Colonic mucosa (tissue), 1 donor: ENCODE results near the gene METAP2.

DNA sequence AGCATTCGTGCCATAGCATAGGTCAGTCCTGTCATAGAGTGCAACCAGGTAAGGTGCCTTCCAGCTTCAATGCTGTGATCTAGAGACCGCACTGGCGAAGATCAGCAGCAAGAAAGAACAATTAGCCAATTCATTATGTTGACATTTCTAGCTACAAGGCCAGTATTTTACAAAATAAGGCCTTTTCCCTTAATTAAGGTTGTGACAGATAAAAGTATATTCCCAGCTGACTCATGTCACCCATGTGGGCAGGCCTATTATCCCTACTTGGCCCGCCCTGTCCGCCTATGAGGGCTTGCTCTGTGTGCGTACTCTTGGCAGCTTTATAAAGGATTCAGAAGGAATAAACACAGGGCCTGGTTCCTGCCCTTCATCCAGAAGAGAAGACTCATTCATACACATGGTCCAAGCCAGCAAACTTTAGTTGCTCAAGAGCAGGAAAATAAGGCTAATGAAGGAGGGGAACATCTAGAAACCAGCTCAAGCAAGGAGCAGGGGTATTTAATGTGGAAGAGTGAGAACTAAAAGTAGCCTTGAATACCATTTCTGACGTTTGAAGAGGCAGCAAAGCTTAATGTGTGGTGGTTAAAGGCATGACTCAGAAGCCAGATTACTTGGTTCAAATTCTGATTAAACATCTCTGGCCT is 141.8 kb downstream of the CRADD start:
- PRO-cap = no peak

- PRO-cap = no peak
Measured at GRCh38 chr12:93848708-93849506, 171.7 kb downstream of the CRADD start.

- PRO-cap = no peak
Measured at GRCh38 chr12:94047573-94048390, 100.6 kb upstream of the PLXNC1 start.

GRCh38 chr12:94276555-94277162 is 128.3 kb downstream of the PLXNC1 start:
- PRO-cap = no peak

GRCh38 chr12:94336140-94336410 is 123.6 kb downstream of the CEP83 start:
- PRO-cap = no peak

GRCh38 chr12:94561827-94562491 is 88.4 kb downstream of the TMCC3 start:
- PRO-cap = unidirectional peak, plus-strand start at chr12:94562217

DNA sequence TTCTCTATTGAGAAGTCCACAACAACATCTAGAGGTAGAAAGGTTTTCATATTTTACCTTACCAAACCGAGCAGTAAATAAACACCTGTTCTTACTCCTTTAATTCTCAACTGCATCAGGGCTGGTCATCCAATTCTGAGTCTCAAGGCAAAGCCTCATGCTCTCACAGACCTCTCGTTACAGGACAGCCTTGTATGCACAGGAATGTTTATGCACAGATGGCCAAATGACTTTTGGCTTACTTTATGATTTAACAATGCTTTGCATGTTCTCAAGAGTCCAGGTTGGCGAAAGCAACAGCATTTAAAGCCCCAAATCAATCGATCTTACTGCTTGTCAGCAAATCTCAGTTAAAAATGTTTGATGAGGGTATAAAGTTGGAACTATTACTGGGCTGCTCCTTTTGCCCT is 63.8 kb downstream of the TMCC3 start:
- PRO-cap = unidirectional peak, minus-strand start at position 144 of the sequence

DNA sequence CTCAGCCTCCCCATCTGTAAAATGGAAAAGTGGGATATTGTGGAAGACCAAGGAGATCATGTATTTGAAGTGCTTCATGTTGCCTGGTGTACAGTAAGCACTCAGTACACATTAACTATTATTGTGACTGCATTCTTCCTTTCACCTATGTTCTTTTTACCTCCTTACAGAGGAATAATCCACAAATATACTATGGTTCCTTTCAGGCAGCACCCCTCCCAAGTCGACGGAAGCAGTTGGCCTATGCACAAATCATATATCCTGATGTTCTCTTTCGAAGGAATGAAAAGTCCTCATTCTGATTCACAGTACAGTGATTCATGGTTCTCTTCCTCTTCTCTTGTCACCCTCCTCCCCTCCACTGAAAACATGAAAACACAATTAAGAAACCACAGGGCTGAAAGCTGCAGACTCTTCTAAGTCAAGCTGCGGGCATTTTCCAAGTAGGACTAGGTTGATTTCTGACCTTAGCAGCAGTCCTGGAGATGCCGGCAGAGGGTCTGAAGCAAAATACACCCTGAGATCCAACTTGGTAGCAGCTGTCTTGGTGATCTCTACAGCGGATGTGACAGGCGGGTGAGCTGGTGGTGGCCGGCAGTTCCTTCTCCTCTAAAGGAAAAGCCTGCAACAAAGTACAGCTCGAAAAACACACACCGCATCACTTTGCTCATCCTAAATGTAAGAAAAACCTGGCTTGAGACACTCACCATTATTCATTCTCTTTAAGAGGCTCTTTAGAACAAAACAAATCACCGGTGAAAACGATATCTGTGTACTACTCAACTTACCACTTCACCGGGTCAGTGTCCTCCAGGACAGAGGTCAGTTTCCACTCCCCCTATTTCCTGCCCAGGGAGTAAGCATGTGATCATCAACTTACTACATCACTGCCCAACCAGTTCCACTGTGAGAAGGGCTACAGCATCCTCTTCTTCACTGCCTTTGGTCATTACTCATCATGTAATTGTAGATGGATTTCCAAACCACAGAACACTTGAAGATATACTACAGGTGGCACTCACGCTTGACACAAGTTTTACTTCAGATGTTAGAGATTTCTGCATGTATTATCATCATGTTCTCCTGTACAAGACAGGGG is 6.1 kb downstream of the TMCC3 start:
- PRO-cap = unidirectional peak, minus-strand start at position 570 of the sequence; bidirectional peak, plus-strand start at position 1,003 of the sequence, minus-strand start at position 794 of the sequence

GRCh38 chr12:94673653-94674141 is 23.3 kb upstream of the TMCC3 start:
- PRO-cap = no peak

DNA sequence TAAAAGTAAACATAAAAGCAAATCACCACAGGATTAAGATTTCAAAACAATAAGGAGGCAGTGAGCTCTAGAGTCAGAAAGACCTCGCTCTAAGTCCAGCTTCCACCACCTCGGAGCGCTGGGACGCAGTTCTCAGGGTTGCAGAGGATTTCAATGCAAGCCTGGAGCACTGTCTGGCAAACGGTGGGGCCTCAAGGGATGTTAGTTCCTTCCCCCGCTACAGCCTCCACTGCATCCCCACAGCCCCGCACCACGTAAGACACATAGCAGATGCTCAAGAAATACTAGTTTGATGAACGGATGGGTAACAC is 39.3 kb upstream of the TMCC3 start:
- PRO-cap = no peak

GRCh38 chr12:94707821-94708631 is 57.7 kb upstream of the TMCC3 start:
- PRO-cap = no peak

GRCh38 chr12:94830912-94831508 is 172.5 kb downstream of the NDUFA12 start:
- PRO-cap = no peak

GRCh38 chr12:94832694-94833689 is 170.5 kb downstream of the NDUFA12 start:
- PRO-cap = no peak

- PRO-cap = no peak
Measured at GRCh38 chr12:94873276-94873997, 130.1 kb downstream of the NDUFA12 start.

DNA sequence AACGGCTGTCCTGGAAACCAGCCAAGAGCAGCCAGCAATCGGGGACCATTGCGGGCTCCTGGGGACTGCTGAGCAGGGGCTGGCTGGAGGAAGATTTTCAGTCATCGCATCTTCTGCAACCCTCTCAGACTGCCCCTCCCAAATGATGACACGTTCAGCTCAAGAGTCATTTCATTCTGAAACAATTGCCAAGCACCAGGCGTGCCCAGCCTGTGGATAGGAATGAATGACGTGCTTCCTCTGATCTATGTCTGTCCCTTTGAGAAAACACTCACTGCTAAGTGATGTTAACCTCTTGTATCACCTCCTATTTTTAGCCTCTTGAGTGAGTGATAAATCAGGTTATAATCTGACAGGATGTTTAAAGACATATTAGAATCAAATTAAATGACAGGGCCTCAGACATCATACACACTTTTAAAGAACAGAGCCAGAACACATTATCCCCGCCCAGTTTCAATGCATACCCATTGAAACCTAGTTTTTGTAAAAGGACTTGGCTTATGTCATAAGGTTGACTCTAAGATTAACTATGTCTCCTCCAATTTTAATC is 62.0 kb downstream of the NDUFA12 start:
- PRO-cap = no peak

- PRO-cap = unidirectional peak, minus-strand start at chr12:95336552
Measured at GRCh38 chr12:95336255-95336879, 118.8 kb downstream of the VEZT start.

DNA sequence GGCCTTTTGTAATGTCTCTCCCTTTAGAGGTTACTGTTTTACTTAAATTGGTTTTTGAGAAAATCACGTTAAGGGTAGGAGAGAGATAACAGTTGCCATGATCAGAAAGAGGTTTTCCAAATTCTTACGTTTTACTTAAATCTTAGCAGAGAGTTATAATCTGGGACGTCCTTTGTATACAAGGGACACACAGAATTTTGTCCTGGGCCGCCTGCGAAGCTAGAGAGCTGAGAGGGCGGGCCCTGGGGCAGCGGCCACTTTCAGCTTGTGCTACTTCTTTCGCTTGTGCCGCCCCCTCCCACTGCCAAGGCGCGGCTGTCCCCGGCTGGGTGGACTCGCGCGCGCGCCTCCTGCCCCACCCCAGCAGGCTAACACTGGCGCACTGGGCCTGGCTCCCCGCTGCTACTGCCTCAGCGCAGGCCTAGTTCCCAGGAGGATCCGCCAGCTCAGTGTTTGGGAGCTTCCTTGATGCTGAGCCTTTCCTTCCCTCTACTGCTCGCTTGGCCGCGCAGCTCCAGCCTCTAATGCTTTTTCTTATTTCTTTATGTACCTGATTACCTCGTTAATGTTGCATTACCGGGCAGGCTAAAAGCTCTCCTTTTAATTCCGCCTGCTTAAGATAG is 27.5 kb upstream of the METAP2 start:
- PRO-cap = no peak

- PRO-cap = bidirectional peak, plus-strand start at chr12:95474155, minus-strand start at chr12:95474008
Measured at GRCh38 chr12:95473729-95474527, at the start of gene METAP2. TSS of gene METAP2 (plus strand) at chr12:95474152.

DNA sequence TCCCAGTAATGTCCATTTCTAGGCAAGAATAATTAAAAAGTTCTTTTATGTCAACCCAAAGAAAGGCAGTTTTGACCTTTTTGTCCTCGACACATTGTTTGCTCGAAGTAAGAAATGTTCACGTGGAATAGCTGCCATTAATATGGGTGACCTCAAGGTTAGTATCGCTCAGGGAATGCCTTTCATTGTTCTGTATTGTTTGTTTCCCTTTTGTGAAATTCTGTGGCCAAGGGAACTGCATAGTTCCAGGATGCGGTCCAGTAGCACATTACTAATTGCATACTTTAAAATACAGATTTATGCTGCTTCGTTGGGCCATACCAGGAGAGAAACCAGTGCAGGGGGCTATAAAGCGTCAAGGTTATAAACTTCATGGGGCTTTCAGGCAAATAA is 73.3 kb upstream of the USP44 start:
- PRO-cap = no peak

DNA sequence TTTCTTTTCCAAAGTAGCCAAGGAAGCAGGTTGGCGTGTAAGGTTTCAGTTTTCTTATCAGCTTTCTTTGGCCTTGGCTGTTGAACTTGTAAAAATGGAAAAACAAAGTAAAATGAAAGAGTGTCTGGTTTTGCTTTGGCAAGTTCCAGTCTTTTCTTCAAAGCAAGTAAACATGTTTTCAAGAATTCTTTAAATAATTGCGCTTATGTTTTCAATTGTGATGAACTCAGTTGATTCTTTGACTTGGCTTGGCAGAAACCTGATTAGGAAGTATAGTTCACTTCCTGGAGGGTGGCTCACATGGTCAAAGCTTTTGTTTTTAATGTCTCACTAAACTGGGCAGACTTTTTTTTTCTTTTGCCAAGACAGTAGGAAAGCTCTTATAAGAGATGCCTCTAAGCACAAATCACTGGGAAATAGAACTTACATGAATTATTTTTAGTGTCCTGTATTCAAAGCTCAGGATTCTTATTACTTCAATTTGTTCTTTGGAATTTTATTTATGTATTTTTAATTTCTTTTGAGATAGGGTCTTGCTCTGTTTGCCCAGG is 112.3 kb upstream of the USP44 start:
- PRO-cap = no peak